Astrocyte (in vitro differentiated cells and primary cell): Measurements from ENCODE around the gene ZNF75A.

DNA sequence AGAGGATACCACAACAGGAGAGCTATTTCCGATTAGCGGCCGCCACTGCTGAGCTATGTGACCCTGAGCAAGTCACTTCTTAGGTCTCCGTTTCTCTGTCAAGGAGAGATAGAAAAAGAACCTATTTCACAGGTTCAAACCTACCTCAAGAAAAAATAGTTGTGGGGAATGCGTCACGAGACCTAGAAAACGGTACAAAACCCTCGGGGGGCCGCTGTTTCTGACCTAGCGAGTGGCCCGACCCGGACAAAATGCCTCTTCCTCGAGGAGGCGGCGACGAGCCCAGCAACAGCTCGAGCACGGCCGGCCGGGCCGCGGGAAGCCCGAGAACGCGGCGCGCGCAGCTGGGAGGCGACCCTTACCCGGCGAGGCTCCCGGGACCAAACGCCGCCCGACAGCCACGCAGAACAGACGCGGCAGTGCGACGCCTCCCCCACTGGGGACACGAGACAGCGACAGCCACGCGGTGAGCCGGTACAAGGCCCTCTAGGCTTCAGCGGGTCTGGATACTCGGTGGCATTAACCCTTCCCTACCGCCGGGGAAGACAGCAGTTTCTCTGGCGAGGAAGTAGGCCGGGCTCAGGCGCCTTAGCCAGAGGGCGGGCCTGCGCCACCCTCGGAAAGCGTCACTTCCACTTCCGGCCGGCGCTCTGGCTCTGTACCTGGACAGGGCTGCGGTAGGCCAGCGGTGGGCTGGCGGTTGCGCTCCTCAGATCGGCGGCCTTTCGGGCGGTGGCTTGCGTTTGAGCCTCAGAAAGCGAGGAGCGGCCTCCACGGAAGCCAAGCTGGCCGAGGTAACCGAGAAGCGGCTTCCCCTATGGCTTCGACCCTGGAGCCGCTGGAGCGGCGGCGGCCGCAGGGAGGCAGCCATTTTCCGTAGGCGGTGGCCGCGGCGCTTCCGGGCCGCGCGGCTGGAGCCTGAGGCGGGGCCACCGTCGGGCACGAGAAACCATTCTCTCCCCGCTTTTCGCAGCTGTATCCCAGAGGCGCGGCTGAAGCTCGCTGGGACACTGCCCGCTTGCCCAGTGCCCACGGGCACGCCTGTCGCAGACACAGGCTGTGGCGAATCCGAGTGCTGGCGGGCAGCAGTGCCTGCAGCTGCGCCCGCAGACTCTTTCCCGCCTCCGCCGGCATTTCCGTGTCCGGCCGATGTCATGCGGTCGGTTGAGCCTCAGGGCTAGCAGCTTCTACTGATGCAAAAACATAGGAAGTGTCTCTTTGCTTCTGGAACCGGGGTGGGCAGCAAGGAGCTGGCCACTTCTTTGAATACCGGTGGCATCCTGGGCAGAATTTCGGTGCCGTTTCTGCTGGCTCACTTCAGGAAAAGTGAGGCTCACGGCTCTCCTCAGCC, at the start of gene ZNF75A:
Gene ZNF75A, plus strand, starts transcription at position 648 of the 1,351 bp plus-strand sequence.
- PRO-cap: bidirectional peak, plus-strand start at position 416 of the sequence, minus-strand start at position 414 of the sequence; bidirectional peak, plus-strand start at position 659 of the sequence, minus-strand start at position 559 of the sequence
- RRBS, 2 experiments: 3% methylated on average over 33 to 45 of the region's 120 CpGs

GRCh38 chr16:3486191-3486700, 9.0 kb downstream of the C16orf90 start:
- PRO-cap: no peak
- RRBS, 2 experiments: no CpG with 5 or more reads among the region's 14 CpGs

DNA sequence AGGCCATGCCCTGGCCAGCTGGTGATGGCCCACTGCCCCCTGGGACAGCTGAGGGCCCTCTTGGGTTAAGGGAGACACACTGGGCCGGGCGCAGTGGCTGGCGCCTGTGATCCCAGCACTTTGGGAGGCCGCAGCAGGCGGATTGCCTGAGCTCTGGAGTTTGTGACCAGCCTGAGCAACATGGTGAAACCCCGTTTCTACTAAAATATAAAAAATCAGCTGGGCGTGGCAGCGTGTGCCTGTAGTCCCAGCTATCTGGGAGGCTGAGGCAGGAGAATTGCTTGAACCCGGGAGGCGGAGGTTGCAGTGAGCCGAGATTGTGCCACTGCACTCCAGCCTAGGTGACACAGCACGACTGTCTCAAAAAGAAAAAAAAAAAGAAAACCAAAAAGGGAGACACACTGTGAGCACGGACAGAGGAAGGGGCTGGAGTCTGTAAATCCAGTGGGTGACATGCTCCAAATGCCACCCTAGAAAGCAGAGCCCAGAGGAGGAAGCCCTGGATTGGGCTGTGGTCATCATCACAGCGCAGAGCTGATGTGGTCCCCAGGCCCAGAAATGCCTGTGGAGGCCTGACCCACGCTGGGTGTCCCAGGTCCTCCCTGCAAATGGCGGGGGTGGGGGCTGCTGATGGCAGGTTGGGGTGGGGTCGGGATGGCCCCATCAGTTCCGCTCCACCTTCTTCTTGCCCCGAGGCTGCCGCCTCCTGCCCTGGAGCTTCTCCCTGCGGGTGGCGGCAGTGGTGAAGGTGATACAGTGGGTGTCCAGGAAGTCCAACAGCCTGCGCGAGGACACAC, 4.7 kb upstream of the NLRC3 start:
- PRO-cap: no peak
- RRBS, 2 experiments: no CpG with 5 or more reads among the region's 24 CpGs

- PRO-cap: no peak
- RRBS, 2 experiments: no CpG with 5 or more reads among the region's 16 CpGs
Observed at GRCh38 chr16:3770376-3770950, 53.1 kb upstream of the TRAP1 start.

DNA sequence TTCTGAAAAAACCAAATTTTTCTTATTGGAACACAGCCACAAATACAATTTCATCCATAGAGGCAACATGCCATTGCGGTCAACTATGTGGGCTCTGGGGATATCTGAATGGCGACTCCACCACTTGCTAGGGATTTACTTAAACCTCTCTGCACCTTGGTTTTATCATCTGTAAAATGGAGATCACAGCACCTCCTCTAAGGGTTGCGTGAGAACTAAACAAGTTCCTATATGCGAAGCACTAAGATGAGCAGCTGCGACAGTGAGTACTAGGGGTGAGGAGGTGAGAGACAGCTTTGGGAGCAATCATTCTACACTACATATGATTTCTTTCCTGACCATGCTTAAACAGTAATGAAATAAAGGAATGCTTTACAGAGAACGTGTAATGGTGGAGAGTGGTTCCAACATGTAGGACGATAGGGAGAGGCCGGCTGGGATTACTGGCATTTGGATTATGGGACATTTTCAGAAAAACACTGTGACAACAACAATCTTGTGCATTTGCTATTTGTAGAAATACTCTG, 61.3 kb downstream of the CREBBP start:
- PRO-cap: no peak
- RRBS, 2 experiments: no CpG with 5 or more reads among the region's 8 CpGs

DNA sequence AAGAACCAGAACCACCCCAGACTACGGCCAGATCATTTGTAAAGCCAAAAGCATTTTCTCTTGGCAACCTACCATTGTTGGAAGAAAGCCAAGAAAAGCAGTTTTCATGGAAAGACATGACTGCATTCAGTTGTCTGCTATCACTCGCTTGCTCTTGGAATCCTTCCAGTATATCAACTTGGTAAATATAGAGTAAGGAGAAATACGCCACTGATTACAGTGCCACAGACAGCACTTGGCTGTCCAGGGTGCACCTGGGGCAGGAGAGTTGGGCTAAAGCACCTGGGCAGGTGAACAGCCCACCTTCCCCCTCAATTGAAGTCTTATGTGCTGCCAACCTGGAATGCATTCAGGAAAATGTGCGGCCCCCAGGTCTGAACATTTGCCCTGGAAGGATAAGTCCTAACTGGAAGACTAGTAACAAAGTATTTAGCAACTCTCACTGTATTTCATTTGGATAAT, 60.4 kb downstream of the CREBBP start:
- PRO-cap: no peak
- RRBS, 2 experiments: no CpG with 5 or more reads among the region's 4 CpGs

DNA sequence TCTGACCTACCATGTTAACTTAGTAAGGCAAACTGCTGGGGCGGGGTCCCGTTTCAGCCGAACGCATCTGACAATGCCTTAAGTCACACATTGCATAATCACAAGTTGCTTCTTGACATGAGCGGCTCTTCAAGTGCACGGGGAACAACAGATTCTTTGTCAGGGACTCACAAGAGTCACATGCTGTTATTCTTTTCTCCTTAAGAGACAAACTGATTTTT, 63.5 kb downstream of the ADCY9 start:
- PRO-cap: no peak
- RRBS, 2 experiments: no CpG with 5 or more reads among the region's 6 CpGs

DNA sequence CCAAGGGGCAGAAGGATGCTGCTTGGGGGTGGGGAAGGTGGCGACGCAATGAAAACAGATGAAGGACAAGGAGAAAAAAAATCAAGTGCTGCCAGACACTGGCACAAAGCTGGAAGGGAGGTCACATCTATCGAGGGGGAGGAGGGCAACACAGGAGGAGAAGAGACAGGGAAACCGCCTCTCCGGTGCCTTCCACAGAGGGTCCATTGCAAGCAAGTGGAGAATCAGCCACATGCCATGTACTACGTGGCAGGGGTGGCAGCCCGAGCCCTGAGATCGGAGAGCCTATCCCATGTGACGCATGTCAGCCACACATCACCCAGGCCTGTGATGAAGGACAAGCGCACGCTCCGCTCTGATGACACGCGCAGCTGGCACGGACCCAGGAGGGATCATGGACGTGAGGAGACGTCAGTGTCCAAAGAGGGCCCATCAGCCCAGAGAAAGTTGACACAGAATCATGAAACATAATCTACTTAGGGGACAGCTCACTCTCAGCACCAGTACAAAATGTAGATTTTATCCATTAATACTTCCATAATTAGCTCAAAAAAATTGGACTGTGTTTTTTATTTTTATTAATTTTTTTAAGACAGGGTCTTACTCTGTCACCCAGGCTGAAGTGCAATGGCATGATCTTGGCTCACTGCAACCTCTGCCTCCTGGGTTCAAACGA, 30.0 kb downstream of the ADCY9 start:
- PRO-cap: no peak
- RRBS, 2 experiments: no CpG with 5 or more reads among the region's 18 CpGs

DNA sequence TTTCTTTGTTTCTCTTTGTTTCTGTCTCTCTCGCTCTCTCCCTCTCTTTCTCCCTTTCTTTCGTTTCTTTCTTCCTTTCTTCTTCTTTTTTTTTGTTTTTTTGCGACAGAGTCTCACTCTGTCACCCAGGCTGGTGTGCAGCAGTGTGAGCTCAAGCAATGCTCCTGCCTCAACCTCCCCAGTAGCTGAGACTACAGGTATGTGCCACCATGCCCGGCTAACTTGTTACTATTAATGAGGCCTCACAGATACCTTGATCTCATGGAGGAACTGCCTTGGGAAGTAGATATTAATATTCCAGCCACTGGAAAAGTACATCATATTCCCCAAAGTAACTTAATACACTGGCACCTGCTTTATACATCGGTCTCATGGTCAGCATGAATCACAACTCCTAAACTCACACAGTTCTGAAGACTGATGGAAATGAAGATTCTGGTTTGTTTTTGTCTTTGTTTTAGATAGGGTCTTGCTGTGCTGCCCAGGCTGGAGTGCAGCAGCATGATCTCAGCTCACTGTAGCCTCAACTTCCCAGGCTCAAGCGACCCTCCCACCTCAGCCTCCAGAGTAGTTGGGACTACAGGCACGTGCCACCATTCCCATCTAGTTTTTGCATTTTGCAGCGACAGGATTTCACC, 28.3 kb downstream of the ADCY9 start:
- PRO-cap: no peak
- RRBS, 2 experiments: no CpG with 5 or more reads among the region's 8 CpGs

DNA sequence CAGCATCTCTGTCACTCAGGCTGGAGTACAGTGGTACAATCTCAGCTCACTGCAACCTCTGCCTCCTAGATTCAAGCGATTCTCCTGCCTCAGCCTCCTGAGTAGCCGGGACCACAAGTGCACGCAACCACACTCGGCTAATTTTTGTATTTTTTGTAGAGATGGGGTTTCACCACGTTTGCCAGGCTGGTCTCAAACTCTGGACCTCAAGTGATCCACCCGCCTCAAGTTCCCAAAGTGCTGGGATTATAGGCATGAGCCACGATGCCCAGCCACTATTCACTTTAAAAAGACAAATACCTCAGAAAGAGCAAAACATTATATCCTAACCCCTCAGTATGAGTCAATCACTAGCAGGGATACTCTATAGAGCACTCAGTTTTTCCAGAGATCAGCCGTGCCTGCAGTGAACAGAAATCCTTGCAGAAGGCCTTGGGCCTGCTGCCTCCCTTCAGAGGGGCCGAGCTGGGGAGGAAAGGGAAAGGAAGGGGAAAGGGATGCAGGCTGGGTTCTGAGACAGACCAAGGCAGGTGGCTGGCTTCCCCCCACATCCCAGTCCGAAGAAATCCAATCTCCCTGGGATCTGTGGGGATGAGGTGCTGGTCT, 25.5 kb downstream of the SRL start:
- PRO-cap: no peak
- RRBS, 2 experiments: no CpG with 5 or more reads among the region's 10 CpGs

GRCh38 chr16:4244175-4244820, 2.4 kb upstream of the SRL start:
- PRO-cap: no peak
- RRBS, 2 experiments: no CpG with 5 or more reads among the region's 9 CpGs

DNA sequence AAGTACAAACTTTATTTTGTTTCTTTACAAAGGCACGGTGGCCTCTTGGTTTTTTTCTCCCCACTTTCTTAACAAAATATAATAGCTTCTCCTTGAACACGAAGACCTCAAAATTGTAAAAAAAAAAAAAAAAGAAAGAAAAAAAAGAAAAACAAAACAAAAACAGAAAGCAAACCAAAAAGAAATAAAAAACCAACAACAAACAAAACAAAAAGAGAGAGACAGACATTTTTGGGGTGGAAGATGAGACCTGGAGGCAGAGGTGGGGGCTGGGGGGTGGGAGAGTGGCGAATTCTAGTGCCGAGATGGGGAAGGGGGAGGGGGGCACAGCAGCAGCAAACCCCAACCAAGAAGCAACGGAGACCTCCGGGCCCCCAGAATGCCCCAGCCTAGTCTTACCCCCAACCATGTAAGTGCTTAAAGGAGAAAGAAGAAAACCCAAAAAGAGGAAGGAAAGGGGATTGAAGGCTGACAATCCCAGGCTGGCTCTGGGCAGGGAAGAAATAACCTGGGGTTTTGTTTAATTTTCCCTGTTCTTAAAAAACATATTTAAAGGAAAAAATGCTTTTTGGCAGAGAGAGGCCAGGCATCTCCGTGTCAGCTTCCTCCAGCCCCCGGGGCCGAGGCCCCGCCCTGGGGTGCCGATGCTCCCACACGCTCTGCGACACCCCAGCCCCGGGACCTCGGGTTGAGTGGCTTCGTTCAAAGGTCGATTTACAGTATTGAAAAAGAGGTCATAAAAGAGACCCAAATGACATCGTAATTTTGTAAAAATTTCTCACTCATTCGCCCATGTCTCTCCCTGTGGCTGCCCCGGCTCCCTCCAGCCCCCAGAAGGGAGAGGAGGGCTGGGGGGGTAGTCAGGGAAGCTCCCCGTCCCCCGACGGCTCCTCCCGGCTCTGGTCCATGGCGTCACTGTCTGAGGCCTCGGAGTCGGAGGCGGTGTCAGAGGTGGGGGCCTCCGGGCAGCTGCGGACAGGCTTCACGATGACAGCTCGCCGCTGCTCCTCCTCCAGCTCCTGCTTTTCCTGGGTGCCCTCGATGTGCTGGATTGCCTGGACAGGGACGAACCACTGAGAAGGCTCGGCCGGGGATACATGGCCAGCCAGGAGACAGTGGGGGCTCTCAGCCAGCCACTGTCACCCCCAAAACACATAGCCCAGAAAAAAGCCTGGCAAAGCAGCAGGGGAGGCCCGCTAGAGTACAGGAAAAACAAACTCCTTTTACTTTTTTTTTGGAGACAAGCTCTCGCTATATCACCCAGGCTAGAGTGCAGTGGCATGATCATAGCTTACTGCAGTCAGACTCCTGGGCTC, 15.2 kb downstream of the TFAP4 start:
- PRO-cap: no peak
- RRBS, 2 experiments: 80 to 84% methylated on average over 17 of the region's 39 CpGs

- PRO-cap: no peak
- RRBS, 2 experiments: 92 to 94% methylated on average over 9 to 10 of the region's 24 CpGs
Observed at GRCh38 chr16:4260046-4260779, 12.6 kb downstream of the TFAP4 start.

DNA sequence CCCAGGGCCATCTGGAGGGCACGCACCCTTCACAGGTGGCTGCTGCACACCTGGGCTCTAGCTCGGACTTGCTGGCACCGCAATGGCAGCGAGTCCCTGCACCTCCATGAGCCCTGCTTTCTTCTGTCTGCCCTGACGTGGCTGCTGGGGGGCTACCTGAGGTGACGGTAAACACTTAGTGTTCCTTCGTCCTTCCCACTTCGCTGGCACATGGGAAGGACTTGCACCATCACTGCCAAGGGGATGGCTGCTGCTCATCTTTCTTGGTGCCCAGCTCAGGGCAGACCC, 7.8 kb downstream of the VASN start:
- PRO-cap: no peak
- RRBS, 2 experiments: no CpG with 5 or more reads among the region's 8 CpGs

DNA sequence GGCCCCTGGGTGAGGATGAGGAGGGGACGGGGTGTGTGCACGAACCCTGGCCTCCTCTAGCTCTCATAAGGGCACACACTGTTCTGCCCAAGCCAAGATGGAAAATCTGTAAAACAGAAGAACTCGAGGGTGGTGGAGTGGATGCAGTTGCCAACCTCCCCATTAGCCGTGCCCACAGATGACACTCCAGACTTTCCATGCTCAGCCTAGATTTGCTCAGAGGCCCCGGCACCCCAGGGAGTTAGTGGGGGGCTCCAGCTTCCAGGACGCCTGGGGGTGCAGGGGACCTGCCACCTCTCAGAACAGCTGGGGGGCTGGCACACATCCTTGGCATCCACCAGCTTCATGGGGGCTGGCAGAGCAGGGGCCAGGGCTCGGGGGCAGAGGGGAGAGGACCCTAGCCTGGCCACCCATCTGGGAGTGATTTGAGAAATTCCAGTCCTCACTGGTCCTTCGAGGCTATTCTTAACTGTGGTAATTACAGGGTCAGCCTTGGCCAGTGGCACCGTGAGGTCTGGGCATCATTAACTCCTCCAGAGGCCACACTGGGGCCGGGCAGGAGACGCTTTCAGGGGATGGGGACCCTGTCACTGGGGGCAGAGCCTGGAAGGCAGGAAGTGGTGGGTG, 14.2 kb downstream of the VASN start:
- PRO-cap: no peak
- RRBS, 2 experiments: no CpG with 5 or more reads among the region's 11 CpGs

DNA sequence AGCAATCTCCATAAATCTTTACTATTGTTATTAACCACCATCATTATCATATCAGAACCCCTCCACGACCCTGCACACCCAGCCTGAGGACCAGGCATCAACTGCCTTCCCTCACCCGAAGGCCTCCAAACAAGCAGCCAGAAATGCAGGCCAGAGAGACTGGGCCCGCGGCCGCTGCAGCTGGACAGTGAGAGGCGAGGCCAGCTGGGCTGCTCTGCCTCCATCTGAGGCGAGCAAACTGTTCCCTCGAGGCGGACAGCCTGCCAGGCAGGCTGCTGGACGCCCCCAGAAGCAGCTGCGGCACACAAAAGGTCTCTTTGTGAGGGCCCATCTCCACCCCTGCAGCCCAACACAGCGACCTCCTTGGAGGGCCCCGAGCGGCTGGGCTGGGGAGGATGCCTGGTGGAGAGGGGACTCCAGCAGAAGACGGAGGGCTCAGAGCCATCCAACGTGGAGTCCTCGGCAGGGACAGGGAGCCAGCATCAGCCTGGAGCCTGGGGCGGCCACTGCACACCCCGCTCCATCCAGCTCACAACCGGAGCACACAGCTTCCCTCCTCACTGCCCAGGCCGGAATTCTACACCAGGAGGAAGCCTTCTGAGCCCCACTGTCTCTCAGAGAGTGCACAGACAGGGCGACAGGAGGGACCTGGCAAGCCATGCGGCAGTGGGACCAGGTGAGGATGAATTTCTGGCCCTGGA, 4.6 kb downstream of the CORO7 start:
- PRO-cap: no peak
- RRBS, 2 experiments: no CpG with 5 or more reads among the region's 23 CpGs

GRCh38 chr16:4416753-4417395, 478 bp upstream of the CORO7 start:
- PRO-cap: no peak
- RRBS, 2 experiments: 5% methylated on average over 3 of the region's 32 CpGs; no CpG with 5 or more reads in 1 of the 2 experiments

DNA sequence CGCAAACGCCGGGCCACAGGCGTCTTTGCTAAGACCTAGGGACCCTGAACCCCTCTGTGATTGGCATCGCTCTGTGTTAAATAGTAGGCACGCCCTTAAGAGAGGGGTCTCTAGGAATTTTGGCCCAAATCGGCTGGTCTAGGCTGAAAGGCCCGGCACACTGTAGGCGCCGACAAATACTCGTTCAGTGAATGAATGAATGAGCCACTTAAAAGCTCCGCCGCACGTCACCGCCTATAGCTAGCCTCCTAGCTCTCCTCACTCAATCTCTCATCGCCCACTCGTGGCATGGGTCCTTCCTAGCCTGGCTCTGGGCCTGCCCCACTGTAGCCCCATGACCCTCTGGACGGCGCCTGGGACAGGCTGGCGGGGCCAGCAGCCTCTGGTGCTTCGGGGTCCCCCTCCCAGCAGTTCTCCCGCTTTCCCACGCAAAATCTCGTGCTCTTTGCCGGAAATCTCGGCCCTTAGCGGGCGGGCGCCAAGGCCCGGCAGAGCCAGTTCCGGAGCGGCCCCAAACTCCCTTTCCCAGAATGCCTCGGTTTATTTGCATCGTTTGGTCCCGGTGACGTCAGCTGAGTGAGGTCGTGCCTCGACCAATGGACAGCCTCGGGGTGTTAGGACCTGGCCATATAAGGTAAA, 1.2 kb upstream of the UBALD1 start:
- PRO-cap: bidirectional peak, plus-strand start outside the sequence, minus-strand start at position 417 of the sequence
- RRBS, 2 experiments: 2% methylated on average over 10 to 13 of the region's 39 CpGs

DNA sequence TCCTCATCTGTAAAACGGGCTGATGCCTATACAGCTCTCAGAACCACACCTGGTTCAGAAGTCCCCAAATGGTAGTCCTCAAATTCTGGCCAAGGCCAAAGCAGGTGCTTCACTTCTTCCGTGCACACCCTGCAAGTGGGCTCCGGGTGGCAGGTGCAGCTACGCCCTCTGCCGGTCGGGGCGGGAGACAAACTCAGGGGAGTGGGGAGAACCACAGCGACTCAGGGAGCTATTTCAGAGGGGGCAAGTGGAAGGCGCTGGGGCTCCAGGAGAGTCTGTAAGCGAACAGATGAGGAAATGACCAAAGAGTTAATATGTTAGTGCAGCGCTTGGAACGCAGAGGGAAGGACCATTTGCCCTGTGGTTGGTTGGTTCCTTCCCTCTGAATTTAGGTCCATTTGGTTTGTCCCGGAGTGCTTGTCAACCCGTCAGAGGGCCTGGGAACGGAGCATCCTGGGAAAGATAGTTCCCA, 358 bp upstream of the MGRN1 start:
- PRO-cap: no peak
- RRBS, 2 experiments: 2% methylated on average over 2 of the region's 15 CpGs

- PRO-cap: no peak
- RRBS, 2 experiments: no CpG with 5 or more reads among the region's 25 CpGs
Observed at GRCh38 chr16:4660297-4661051, 32.9 kb upstream of the NUDT16L1 start.